GM19239 (cell line): ENCODE measurements around the genes ABCB4, SLC25A40 and PTTG1IP2.

- RRBS = 4% methylated on average over 6 of the region's 92 CpGs
Measured at GRCh38 chr7:87475323-87476633, at the start of gene ABCB4. ABCB4 (minus strand) TSS chr7:87475680.

GRCh38 chr7:87627496-87628030 is 635 bp upstream of the RUNDC3B start:
- RRBS = 3% methylated on average over 8 of the region's 33 CpGs

DNA sequence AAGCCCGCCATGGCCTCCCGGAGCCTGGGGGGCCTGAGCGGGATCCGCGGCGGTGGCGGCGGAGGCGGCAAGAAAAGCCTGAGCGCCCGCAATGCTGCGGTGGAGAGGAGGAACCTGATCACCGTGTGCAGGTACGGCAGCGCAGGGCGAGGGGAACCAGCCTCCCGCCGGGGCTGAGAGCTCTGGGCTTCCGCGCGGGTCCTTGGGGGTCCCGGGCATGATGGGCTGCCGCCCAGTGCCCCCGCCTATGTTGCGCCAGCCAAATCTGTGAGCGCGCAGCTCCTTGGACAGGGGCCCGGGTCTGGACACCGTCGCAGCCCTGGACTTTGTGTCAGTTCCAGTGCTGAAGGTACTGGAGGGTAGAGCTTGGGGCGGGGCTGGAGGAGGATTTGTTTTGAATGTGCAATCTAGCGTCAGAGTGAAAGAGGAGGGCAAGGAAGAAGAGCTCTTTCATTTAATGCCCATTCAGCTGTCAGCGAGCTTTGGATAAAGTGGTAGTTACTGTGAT is 671 bp downstream of the RUNDC3B start:
- RRBS = 6% methylated on average over 10 of the region's 33 CpGs

DNA sequence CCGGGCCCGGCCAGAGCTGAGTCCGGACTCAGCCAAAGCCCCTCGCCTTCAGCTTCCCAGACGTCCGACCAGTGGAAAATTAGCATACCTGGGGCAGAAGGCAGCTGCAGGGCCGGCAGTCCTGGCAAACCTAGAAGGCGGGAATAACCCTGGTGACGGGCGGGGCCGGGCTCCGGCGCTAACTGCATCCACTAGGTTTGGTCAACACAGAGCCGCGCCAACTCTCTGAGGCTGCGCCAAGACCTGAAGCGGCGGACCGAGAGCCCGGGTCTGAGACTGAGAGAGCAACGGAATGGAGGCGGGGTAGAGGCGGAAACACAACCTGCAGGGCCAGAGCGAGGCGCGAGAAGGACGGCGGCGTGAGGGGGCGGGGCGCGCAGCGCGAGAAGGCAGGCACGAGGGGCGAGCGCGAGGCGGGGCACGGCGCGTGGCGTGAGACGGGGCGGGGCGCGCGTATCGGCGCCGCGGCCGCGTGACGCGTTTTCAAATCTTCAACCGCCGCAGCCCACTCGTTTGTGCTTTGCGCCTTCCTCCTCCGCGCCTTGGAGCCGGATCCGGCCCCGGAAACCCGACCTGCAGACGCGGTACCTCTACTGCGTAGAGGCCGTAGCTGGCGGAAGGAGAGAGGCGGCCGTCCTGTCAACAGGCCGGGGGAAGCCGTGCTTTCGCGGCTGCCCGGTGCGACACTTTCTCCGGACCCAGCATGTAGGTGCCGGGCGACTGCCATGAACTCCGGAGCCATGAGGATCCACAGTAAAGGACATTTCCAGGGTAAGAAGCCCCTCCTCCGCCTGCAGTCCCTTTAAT is at the start of gene SLC25A40:
TSS of gene SLC25A40 (minus strand) at position 353 of the 807 bp plus-strand sequence.
- RRBS = 2% methylated on average over 18 of the region's 84 CpGs

DNA sequence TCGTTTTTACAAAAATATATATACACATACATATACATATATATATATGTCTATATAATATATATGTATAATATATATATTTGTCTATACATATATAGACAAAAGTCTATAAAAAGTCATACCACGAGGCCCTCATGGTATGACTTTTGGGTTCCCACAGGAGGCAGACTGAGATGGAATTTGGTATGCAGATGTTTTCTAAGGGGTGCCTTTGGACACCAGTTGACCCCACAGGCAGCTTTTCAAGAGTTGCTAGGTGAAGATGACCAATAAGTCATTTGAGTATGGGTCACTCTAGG is 23.4 kb upstream of the ADAM22 start:
- RRBS = no CpG with 5 or more reads among the region's 2 CpGs

DNA sequence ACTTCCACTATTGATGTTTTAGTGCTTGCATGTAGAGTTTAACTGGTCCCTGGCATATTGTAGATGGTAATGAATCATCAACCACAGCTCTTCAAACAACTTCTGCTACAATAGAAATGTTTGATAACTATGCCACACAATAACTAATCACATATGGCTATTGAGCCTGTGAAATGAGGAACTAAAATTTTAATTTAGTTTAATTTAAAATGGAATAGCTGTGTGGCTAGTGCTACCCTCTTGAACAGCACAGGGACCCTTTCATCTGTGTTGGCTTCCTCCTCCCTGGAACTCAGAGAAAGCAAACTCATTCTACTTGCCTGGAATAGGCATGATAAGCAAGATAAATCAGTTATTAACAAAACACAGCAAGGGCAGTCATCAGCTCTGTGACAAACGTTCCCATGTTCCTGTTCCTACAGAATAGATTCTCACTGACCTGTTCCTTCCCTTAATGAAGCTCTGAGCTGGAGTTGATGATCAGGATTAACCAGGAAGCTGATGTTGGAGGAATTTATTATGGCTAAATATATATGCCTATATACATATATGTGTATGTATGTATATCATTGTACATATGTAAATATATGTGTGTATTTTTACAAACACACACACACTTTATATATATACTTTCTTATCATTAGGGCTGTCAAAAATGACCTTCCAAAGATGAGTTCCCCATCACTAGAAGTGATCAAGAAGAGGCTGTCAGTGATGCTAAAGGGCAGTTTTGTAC is 5.1 kb upstream of the SRI start:
- RRBS = no CpG with 5 or more reads among the region's 1 CpG

- RRBS = no CpG with 5 or more reads among the region's 8 CpGs
Measured at GRCh38 chr7:90118272-90118535, 36.1 kb upstream of the STEAP1 start.

GRCh38 chr7:90212924-90213315 is 1.4 kb downstream of the STEAP2 start:
- RRBS = no CpG with 5 or more reads among the region's 2 CpGs

- RRBS = no CpG with 5 or more reads among the region's 3 CpGs
Measured at GRCh38 chr7:90222826-90223290, 11.3 kb downstream of the STEAP2 start.

DNA sequence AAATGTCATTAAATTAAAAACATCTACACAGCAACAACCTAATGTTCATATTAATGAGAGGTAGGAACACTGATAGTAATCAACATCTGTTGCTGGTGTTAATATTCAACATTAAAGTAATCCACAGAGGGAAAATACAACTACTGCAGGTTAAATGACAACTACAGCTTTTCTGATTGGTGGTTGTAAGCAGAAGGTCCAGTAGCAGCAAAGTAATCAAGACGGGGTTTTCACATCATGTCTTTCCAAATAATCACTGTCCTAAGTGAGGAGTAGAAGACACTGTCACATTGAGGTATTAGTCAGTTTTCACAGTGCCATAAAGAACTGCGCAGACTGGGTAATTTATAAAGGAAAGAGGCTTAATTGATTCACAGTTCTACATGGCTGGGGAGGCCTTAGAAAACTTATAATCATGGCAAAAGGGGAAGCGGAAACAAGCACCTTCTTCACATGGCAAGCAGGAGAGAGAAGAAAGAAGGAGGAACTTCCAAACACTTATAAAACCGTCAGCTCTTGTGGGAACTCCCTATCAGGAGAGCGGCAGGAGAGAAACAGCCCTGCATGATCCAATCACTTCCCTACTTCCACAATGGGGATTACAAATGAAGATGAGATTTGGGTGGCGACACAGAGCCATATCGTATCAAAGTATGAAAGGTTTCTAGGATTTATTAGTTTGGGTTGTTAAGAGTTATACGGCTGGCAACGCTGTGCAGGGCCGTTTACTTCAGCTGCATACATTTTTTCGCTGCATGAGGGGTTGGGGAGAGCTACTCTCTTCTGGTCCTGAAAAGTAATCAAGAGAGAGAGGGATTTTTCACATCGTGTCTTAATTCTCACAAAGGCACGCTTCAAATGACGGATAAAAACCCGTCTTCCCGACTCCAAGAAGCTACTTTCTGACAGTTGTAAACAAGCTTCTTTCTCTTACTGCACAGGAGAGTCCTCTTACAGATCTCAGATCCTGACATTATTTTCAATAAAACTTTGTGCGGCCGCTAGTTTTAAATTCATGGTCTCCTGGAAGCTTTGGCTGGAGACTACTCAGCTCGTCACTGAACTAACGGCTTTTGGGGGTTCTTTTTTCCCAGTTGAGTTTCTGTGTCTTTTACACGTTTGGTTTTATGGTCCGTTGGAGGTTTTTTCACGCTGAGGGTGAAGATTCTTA is 912 bp upstream of the GTPBP10 start:
- RRBS = no CpG with 5 or more reads among the region's 23 CpGs

DNA sequence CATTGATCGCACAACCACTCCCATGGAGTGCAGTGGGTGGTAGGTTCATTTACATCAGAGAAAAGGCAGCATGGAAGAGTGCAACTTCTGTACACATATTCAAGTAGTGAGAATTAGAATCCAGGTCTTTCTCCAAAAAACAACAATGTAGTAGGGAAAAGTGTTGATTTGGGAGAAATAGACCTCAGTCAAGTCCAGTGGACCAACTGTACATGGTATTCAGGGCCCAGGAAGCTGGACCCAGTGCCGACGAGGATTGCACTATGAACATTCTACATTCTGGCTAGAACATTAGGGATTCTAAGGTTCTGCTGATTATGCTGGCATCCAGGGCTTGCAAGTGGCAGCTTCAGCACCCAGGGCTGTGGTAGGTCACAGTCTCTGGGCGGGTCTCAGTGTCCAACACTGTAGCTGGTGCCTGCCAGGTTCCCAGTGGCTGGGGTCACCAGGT is at the start of gene PTTG1IP2:
TSS of gene PTTG1IP2 (plus strand) at position 314 of the 451 bp plus-strand sequence.
- RRBS = no CpG with 5 or more reads among the region's 4 CpGs

GRCh38 chr7:90647943-90648450 is 51.9 kb downstream of the CDK14 start:
- RRBS = no CpG with 5 or more reads among the region's 2 CpGs

DNA sequence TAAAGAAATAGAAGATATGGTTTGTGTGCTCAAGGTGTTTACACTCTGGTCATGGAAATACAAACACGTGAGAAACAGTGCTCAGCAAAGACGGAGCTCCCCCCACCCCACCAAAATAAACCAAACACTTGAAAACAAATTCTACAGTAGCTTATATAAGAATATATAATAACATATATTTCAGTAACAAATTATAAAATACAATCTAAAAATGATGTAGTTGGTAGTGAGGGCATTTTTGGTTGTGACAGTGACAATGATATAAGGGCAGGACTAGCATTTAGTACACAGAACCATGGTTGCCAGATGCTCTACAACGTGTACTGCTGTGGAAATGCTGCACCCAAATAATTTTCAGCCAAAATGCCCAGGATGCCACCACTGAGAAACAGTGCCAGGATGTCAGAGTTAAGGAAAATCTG is 121.7 kb downstream of the CDK14 start:
- RRBS = no CpG with 5 or more reads among the region's 3 CpGs

DNA sequence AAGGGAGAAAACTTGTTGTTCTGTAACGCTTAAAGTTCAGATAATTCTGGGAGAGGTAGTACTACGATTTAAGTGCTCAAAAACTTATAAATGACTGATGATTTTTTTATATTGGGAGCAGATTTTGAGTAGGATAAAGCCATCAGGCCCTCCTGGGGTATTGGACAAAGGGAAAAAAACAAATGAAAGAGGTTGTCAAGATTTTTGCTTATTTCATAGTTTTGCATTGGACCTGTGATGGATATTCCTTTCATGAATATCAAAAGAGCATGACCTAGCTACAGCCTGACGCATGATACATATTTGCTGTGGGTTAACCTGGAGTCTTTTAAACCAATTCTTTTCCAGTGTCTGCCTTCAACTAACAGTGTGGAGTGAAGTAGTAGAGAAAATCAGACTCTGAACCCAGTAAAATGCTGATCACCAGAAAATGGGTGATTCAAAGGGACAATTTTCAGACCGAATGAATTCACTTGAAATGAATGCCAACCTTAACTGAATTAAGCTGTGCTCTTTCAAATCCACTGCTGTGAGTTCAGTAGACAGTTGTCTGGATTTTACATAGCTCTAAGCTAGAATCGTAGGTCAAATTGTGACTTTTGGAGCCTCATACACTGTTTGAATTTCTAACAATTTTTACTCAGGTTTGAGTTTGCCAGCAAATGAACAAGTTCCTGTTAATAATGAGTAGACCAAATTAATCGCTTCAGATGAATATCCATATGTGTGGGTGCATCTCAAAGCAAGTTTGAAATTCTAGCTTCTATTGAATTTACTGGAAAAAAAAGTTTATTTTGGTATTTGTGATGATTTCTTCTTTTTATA is 123.0 kb downstream of the CDK14 start:
- RRBS = no CpG with 5 or more reads among the region's 6 CpGs

DNA sequence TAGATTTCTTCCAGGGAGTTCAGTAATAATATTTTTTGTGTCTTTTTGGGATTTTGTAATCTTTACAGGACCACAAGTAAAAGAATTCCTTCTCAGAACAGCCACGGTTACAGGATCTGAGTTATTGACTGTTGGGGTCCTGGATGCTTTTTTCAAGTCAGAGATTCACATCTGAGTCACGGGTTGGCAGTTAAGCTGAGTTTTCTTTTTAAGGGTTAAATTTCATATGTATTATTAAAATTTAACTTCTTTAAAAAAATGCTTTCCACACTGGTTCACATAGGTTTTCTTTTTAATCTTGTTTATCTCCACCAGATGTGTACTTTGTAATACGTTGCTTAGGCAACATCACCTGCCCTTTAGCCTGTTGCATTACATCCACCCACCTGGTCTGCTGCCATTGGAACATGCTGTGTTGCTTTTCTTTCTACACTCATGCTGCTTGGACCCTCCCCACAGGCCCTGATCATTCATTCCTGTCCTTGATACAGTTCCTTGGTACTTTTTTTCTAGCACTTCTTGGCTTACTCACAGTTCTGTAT is 124.7 kb downstream of the CDK14 start:
- RRBS = no CpG with 5 or more reads among the region's 3 CpGs

- RRBS = no CpG with 5 or more reads among the region's 6 CpGs
Measured at GRCh38 chr7:90763087-90763553, 167.0 kb downstream of the CDK14 start.

DNA sequence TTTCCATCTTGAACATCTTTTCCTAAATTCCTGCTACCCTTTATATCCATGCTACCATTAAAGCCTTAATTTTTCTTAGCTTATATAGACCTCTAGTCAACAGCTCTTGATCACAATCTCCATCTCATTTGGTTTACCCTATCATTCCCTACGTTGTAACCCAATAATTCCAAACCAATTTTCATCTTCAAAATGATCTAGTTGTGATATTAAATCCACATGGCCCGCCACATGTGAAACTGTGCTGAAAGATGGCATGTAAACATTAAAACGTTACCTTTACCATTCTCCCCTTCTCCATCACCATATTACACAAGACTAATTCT is 4.8 kb downstream of the MTERF1 start:
- RRBS = no CpG with 5 or more reads among the region's 3 CpGs

DNA sequence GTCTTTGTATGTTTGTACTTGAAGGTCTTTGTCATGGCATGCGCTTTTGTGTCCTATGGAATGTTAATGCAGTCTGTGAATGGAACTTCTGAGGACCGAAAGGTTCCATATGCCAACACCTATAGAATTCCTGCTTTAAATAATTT is 916 bp downstream of the AKAP9 start:
- RRBS = no CpG with 5 or more reads among the region's 2 CpGs

DNA sequence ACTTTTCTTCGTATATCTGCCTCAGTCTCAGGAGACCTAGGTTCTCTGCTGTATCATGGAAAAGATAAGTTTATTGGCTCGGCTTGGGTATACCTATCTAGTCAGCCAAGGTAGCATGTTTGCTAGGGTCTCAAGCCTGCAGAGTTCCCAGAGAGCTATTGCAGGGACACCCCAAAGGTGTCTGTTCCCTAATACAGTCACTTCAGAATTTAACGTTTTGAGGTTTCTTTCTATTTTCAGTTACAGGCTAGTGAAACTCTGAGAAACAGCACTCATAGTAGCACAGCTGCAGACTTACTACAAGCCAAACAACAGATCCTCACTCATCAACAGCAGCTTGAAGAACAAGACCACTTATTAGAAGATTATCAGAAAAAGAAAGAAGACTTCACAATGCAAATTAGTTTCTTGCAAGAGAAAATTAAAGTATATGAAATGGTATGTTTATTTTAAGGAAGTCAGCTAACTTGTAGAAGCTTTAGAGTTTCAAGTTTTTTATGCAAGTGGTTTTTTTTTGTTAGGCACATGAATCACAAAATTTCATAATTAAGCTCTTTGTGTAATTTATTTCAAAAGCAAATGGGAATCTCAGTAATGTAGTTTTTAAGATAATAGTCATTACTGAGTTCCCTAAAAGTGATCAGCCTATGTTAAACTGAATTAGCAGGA is 54.8 kb downstream of the AKAP9 start:
- RRBS = no CpG with 5 or more reads among the region's 3 CpGs

- RRBS = no CpG with 5 or more reads among the region's 1 CpG
Measured at GRCh38 chr7:92002133-92003297, 61.9 kb downstream of the AKAP9 start.